Mesenchymal stem cell of adipose (primary cell): ENCODE measurements around a stretch of chr7.

DNA sequence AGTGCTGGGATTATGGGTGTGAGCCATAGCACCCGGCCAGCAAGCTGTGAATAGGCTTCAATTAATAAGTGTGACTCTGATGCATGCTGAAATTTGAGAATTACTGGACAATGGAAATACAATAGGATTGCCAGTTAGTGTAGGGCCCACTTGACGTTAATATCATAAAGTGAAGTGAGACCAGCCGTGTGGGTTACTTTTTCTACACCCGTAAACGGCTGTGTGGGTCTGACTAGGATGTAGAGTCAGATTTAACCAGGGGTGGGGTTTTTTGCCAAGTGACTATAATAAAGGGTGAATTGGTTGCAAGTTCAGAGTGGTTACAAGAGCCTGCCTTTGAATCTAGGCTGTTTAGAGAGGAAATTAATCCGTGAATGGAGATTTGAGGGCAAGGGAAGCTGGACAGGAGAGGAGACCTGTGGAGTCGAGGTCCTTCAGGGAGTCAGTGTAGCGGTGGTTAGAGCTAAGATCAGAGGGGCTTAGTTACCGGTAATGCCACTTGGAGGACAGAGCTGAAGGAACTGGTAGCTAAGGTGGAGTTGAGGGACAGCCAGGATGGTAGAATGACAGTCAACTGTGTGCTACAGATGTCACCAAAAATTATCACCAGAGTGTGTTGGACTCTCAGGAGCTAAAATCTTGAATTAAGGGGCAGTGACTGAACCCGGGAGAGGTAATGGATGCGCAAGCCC lies 96.3 kb upstream of the DNAJB6 start:
- CAGE, long polyA plus RNA, result no peak

DNA sequence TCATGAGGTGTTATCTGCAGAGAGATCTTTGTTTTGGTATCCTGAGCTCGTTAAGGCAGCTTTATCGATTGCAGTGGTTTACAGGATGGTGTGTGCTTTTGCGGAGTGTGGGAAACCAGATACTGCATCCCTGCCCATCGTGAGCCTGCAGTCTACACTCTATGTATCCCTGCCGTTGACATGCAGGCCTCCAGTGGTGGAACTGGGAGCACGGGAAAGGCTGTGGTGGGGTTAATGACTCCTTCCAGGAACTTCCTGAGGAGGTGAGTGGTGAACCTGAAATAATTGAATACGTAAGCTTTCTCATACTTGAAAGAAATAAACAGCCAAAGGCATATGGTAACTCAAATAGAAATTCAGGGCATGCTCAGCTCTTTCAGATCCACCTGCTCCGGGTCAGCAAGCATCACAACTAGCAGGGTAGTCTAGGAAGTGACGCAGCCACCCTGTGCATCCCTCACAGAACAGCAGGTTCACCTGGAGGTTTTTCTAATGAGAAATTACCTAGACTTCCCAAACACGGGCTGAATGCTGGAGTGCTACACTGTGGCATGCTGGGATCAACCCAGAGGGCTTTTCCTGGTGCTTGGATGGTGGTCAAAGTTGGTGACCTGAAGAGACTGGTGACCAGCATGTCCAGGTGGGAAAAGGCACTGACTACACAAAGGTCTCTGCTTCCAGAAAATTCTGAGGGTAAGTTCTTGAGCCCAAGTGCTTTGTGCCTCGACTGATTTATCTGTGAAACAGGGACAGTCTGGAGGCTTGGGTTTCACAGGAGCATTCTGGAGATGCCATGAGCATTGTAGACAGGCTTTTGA lies 66.8 kb upstream of the DNAJB6 start:
- CAGE, long polyA plus RNA, result no peak

GRCh38 chr7:157319590-157319985 lies 17.2 kb upstream of the DNAJB6 start:
- CAGE, long polyA plus RNA, result no peak

DNA sequence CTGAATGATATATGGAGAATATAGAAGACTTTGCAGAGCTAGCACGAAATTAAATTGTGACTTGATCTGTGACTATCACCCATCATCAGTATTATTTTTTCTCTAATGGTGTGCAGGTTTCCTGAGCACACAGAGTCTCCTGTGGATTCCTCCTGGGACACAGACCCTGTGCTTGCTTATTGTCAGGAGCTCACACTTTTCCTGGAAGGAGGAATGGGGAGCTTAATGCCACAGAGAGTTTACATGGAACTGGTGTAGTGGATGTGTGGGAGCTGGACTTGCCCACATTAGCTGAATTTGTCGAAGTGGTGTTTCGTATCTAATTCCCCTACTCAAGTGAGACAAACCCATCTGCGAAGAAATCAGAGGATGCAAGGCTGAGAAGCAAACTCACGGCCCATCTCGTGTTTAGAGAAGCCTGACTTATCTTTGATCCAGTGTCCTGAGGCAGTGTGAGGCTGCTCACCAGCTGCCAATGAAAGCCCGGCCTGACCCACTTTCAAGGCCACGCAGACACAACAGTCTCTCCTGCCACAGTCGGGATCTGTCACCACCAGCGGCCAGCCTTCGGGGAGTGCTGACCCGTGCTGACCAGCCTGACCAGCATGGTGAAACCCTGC lies 7.6 kb upstream of the DNAJB6 start:
- CAGE, long polyA plus RNA, result no peak

DNA sequence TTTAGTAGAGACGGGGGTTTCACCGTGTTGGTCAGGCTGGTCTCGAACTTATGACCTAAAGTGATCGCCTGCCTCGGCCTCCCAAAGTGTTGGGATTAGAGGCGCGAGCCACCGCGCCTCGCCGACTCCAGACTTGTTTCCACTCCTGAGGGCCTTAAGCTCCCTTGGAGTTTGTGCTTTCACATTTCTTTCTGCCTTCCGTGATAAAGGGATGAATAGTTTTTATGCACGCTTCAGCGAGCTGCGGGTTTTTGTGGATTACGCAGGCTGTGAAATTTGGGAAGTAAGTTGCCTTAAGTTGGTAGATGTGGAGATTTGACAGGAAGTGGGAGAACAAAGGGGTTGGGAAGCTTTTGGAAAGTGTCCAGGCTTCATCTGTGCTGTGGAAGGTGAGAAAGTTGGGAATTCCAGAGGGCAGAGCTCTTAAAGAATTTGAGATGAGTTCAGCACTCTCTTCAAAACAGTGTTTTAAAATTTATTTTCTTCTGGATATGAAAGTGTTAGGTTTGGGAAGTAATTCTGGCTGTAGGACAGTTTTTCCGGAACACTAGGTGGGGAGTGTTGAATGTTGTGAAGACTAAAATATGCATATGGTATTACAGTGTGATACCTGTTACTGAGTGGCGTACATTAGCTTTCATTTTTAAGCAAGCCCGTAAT lies 1.8 kb downstream of the DNAJB6 start:
- CAGE, long polyA plus RNA, result no peak

DNA sequence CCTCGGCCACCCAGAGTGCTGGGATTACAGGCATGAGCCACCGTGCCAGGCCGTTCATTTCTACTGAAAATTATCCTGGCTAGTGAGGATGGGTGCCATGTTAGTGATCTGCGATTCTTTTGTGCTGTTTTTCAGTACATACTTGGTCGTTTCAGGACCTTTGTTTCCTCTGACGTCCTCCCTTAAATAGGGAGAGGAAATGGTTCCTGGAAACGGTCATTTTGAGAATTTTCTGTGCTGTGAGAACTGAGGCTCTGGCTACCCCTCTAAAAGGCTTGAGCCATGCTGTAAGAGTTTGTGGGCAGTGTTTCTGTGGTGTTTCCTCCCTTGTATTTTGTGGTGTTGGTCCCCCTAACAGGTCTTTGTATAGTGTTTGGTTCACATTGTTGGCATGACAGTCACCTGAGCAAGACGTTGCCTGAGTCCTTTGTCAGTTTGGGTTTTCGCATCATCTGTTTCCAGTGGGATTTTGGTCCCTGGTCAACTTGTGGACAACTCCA lies 37.8 kb downstream of the DNAJB6 start:
- CAGE, long polyA plus RNA, result no peak

- CAGE, long polyA plus RNA, result no peak
These were observed 40.4 kb downstream of the DNAJB6 start for GRCh38 chr7:157377265-157377602.

DNA sequence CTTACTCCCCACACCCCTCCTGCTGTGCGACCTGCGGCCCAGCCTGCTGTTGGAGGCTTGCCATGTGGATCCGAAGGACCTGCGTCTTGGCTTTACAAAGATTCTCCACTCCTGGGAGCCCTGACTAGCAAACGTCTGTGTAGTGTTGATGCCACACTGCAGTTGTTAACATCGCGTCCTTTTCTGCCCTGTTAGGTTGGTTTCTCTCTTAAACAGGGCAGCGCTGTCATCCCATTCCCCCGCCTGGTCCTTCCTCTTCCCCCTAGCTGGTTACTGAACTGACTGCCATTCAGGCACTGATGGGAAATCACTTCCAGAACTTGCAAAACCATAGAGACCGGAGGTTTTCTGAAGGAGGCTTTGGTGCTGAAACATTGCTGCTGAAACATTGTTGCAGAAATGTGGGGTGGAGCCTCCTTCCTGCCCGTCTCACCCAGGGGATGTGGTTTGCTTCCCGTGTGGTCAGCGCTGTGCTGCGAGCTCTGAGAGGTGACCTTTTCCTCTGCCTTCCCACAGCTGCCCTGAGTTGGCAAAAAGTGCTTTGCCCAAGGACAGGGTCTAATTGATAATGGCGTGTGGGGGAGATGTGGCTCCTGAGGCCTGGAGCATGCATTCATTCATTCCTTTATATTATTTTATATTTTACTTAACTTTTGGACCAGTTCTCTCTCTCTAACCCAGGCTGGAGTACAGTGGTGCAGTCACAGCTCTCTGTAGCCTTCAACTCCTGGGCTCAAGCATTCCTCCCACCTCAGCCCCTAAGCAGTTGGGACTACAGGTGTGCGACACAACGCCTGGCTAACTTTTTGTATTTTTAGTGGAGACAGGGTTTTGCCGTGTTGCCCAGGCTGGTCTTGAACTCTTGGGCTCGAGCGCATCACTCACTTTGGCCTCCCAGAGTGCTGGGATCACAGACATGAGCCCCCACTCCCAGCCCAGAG lies 53.7 kb downstream of the DNAJB6 start:
- CAGE, long polyA plus RNA, result no peak

GRCh38 chr7:157398300-157398802 lies 61.5 kb downstream of the DNAJB6 start:
- CAGE, long polyA plus RNA, result no peak

DNA sequence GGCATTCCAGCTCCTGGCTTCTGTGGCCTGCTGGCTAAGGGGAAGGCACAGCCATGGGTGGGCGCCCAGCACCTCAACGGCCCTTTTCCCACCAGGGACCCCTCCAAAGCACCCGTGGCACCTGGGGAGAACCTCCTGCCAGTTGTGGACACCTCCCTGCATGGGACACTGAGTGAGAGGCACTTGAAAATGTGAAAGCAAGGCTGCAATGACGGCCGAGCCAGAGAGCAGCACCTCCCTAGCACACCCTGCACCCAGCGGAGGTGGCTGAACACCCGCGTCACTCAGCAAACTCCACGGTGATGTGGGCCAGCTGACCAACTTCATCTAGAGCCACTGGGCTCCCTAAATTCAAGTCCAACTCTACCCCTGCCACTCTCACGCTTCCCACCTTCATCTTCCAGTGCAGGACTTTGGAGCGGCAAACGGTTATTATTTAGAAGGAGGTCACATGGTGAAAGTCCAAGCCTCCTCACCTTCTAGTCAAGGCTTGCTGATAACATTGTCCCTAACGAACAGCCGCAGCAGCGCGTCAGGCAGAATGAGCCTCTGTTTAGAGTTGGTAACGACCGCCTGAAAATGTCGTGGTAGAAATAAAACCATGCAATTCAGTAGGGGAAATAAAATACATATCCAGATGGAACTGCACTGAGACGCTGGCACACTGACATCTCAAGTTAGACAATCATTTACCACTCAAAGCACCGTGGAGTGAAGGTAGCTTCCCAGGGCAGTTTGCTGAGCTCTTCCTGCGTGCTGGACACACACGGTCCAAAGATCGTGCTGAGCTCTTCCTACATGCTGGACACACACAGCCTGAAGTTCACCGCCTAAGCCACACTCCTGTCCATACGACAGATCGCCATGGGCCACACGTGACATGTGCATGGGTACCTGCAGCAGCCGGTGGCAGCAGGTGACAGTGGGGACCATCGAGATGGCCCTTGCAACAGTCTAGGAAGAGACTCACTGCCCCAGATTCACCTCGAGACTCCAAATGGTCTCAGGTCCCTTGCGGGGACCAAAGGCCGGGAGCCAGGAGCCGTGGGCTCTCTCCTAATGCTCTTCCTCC lies 323.6 kb downstream of the PTPRN2 start:
- CAGE, long polyA plus RNA, result no peak

DNA sequence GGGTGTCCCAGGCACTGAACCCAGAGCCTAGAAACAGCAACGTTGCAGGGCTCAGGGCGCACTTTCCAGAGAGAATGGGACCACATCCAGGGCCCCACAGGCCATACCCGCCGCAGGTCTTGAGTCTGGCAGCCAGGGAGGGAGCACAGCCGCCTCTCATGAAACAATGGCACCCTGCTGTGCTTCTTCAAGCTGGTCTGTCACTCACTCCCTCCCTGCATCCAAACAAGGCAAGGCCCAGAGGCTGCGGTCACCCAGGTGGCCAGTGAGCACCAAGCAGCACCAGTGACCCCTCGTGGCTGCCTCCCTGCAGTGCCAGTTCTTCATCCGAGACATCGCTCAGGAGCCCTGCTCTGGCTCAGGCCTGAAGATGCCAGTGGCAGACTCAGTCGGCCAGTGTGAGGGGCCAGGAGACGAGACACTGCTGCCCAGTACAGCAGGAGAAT lies 261.6 kb downstream of the PTPRN2 start:
- CAGE, long polyA plus RNA, result no peak

- CAGE, long polyA plus RNA, result no peak
These were observed 166.6 kb downstream of the PTPRN2 start for GRCh38 chr7:158421116-158421409.

DNA sequence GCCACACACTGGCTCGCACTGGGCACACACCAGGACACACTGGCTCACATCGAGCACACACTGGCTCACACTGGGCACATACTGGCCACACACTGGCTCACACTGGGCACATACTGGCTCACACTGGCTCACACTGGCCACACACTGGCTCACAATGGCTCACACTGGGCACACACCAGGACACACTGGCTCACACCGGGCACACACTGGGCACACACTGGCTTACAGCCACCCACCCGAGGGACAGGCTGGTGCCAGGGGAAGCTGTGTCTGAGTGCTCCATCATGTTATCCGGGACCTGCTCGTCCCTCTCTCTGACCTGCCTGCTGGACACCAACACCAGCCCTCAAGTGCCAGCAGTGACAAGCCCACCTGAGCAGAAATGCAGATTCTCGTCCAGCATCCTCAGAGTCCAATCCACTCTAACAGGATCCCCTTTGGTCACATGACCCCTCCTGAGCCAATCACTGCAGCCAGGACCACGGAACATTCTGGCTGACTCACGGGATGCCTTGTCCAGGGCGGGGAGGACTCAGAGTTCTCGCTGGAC lies 155.9 kb downstream of the PTPRN2 start:
- CAGE, long polyA plus RNA, result no peak

GRCh38 chr7:158537112-158537736 lies 50.4 kb downstream of the PTPRN2 start:
- CAGE, long polyA plus RNA, result no peak

DNA sequence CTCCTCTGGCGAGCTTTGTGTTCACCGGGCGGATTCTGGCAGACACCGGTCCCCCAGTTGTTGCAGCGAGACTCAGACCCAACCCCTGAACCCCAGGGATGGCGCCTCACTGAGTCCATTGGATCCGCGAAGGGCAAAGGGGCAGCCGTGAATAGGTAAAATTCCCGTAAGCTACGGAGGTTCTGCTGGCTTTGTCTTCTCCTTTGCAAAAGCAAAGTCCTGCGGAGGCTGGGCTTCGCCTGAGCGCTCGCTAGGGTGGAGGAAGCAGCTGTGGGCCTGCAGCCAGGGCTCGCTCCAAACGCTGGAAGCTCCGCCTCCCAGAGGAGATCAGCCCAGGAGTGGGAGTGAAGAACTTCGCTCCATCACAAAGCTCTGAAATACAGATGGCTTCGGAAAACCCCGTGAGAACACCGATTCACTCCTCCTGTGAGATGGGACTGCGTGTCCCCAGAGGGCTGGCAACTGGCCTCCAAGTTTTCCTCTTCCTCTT lies 38.2 kb downstream of the PTPRN2 start:
- CAGE, long polyA plus RNA, result no peak

DNA sequence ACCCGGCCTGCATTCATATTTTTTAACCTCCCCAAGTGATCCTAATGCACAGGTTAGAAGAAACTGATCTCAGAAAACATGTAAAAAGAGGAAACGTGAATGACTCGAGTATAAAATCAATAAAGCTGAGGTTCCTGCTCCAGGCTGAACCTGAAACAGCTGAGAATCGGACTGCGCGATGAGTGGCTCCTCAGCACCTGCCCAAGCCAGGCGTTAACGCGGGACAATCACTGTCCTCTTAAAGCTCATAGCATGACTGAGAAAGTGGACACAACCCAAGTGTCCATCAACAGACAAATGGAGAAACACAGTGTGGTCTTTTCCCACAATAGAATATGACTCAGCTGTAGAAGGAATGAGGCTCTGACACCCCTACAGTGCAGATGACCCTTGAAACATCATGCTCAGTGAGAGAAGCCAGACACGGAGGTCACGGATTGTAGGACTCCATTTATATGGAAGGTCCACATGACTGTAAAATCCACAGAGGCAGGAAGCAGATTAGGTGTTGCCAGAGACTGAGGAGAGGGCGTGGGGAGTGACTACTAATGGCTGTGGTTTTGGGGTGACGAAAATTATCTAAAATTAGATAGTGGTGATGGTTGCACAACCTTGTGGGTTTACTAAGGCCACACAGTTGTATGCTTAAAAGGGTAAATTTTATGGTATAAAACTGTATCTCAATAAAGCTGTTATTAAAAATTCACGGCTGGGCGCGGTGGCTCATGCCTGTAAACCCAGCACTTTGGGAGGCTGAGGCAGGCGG lies 6.0 kb upstream of the NCAPG2 start:
- CAGE, long polyA plus RNA, result no peak

DNA sequence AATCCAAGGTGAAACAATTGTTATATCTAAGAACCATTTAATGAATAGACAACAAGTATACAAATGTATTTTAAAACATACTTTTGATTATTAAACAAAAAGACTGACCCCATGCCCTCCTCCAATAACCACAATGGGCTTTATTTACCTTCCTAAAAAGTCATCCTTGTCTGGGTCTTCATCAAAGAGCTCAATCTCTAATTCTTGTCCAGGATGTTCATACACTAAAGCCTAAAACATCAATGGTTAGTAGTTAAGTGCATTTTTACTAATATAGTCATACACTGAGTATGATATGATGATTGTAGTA lies 58.3 kb upstream of the NCAPG2 start:
- CAGE, long polyA plus RNA, result no peak

DNA sequence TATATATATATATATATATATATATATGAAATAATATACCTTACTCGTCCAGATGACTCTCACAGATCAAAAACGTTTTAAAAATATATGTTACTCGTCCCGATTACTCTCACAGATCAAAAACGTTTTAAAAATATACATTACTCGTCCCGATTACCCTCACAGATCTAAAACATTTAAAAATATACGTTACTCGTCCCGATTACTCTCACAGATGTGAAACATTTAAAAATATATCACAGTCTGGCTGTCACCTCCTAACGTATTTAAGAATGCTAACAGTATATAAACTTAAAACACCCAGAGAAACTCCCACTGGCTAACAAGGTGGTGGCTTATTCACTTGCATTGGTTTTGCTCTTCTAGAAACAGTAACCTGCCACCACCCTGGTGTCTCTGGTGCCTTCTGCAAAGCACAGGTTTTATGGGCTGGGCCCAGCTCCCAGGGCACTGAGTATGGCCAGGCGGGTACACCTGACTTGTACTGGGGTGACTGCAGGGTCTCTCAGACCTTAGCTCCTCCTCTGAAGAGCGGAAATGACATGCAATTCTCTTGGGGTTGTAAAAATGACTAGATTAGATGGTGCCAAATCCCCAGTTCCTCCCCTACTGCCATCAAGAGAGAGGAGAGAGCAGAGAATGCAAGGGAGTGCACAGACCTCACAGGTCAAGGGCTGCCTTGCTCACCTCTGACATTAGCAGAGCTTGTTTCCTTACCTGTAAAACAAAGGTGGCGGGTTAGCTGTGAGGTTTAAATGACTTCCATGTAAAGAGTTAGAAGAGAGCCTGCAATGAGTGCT lies 14.8 kb downstream of the ESYT2 start:
- CAGE, long polyA plus RNA, result no peak

DNA sequence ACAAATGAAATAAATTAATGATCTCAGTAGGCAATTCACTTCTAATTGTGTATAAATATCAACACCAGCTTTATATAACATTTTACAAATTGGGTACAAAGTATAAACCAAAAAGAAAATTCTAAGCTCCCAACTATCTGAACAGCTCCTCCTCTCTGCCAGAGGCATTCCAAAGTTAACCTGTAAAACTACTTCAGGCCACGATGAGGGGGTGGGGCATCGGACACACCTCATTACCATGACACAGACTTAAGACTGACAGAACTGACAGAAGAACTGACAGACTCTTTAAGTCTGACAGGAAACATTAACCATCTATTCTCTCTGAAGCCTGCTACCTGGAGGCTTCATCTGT lies 12.4 kb downstream of the ESYT2 start:
- CAGE, long polyA plus RNA, result no peak

GRCh38 chr7:158824715-158825562 lies 4.4 kb downstream of the ESYT2 start:
- CAGE, long polyA plus RNA, result no peak